ENCODE data around the gene AHCYL2.

- RRBS = 2% methylated on average over 62 of the region's 97 CpGs
These were observed 952 bp upstream of the CCDC136 start for GRCh38 chr7:128790435-128791596.

DNA sequence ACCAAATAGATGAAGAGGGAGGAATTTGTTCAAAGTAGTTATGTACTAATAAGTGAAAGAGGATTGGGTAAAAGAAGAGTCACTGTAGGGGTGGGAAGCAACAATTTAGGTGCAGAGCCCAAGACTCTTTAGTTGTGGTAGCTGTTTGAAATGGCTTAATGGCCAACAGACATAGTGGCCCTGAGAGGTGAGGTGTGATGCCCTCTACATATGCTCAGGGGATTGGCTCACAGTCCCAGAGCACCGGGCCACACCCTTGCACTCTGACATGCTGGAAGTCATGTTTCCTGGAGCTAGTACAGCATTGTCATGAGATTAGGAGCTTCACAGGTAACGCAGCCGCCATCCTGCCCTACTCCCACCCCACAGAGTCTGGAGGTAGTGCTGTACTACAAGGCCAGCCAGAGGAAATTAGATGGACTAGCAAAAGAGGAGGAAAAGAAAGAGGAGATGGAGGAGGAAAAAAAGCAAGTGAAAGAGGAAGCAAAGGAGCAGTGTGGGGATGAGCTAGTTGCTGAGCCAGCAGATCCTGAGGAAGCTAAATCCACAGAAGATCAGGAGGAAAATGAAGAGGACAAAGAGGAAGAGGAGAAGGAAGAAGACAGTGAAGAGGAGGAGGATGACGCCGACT, 14.8 kb upstream of the FLNC start:
- RRBS = no CpG with 5 or more reads among the region's 5 CpGs

GRCh38 chr7:128829851-128830262, 349 bp upstream of the FLNC start:
- RRBS = 2% methylated on average over 12 of the region's 22 CpGs

GRCh38 chr7:128831162-128832236, 1.3 kb downstream of the FLNC start:
- RRBS = 6% methylated on average over 2 of the region's 37 CpGs

DNA sequence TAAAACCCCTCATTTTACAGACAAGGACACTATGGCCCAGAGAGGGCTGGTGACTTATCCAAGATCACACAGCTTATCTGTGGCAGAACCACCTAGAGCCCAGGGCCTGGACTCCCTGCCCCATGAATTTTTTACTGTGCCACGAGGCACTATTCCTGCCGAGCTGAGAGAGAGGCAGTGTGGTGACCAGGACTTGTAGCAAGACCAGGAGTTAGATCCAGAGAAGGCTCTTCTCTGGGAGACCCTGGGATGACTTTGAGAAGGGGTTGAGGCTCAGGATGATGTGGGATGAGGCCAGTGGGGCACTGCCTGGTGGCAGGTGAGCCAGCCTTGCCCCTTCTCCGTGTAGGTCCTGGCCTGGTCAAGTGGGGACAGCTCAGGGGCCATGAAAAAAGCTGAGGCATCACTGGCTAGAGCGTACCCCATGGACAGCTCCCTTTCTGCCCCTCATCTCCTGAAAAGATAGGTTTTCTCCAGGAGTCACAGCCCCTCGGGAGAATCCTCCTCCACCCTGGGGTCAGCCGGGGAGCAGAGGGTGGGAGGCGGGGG, 5.7 kb downstream of the FLNC start:
- RRBS = no CpG with 5 or more reads among the region's 7 CpGs

DNA sequence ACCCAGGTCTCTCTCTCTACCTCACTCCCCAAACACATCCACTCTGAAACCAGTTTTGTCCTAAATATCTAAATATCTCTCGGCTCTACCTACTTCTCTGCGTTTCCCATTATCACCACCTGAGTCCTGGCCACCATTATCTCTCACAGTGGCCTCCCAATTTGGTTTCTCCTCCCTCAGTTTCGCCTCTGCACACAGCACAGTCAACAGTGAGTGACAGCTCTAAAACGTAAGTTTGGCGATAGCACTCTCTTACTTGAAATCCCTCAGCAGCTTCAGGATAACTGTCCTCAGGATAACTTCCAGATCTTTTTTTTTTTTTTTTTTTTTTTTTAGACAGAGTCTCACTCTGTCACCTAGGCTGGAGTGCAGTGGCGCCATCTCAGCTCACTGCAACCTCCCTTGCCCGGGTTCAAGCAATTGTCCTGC, 1.6 kb upstream of the ATP6V1F start:
- RRBS = no CpG with 5 or more reads among the region's 7 CpGs

DNA sequence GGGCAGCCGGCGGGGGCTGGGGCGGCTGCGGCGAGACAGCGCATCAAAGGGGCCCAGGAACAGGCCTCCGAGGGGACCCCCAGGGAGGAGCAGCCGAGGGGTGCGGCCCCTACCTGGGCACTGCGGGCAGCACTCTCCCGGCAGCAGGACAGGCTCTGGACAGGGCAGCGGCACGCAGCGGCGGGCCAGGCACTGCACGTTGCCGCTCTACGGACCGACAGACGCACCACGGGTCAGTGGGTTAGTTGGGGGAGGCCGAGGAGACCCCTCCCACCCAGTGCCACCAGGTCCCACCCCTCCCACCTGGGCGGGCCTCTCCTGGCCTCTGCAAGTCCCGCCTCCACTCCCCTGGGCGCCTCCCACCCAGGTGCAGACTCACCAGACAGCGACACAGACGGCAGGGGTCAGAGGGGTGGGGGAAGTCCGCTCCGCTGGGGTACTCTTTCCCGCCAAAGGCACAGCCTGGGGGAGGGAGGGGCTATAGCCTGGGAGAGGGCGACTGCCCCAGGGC, 19.4 kb downstream of the KCP start:
- RRBS = no CpG with 5 or more reads among the region's 31 CpGs

DNA sequence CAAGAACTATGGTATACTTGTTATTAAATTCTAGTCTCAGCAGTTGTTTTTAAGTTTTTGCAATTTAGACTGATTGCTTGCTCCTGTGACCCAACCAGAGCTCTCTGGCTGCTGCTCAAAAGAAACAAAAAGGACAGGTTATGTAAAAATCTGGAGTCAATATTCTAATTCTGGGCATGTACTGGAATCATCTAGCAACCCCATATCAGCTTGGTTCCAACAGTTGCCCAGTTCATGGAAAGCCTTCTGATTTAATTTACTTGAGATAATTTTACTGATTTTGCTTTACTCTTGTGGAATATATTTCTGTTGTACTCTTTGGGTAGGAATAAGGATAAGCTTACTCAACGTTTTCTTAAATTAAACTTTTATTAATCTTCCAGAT, 10.2 kb downstream of the KCP start:
- RRBS = no CpG with 5 or more reads among the region's 1 CpG

GRCh38 chr7:128916055-128916685, 5.7 kb upstream of the KCP start:
- RRBS = 17% methylated on average over 28 of the region's 55 CpGs

DNA sequence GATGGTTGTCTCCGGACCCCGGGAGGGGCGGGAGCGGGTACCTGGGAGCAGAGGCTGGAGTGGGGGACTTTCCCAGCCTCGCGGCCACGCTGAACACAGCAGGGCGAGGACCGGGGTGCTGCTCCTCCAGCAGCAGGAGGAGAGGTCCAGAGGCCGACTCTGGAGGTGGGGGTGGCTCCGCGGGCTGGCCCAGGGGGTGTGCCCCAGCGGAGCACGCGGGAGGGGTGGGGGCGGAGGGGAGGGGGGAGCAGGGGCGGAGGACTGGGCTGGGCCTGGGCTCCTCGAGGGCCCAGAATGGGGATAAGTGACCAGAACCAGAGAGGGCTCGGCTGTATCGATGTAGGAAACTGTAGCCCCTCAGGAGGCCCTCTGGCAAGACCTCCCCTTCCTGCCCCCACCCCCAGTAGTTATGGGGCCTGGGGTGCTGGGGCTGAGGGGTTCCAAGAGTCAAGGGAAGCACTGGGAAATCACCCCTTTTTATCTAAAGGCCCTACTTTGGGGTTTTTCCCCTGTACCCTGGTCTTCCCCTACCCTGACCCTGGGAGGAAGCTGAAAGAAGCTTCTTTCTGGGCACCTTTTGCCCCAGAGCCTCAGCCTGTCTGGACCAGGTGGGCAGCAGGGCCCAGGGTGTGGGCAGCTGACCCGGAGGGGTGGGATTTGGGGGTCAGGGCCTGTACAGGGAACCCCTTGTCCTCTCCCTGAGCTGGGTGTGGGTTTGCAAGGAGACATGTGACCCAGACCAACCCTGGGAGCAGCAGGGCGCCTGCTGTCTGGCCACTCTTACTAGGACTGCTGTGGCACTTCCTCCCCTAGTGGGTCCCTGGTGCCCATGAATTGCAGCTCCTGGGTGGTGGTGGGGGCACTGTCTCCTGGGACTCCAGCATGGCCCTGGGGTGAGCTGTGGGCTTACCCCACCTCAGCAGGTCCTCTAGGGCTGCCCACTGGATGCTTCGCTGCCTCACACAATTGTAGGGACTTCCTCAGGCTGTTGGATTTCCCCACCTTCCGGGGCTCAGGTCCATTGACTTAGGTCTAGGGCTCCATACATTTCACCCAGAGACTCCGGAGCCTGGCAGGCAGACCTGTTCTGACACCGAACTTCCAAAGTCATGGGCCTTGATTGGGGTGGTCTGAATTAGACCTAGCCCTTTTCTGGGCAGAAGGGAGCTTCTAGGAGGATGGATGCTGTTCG, 1.5 kb downstream of the IRF5 start:
- RRBS = 24% methylated on average over 4 of the region's 27 CpGs

GRCh38 chr7:128941935-128942429, 4.3 kb downstream of the IRF5 start:
- RRBS = no CpG with 5 or more reads among the region's 13 CpGs

GRCh38 chr7:128948919-128950125, 11.6 kb downstream of the IRF5 start:
- RRBS = no CpG with 5 or more reads among the region's 11 CpGs

DNA sequence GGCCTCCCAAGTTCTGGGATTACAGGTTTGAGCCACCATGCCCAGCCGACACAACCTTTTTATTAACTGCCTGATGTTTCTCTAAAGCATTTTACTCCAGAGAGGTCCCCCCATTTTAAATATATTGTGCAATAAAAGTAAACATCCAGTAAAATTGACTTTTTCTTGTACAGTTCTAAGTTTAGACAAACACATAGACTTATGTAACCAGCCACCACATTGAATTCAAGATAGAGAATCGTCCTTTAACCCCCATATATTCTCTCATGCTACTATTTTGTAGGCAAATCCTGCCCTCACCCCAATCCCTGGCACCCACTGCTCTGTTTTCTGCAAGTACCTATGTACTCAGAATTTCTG, 12.8 kb downstream of the SMO start:
- RRBS = no CpG with 5 or more reads among the region's 2 CpGs

- RRBS = 1% methylated on average over 26 of the region's 81 CpGs
These were observed at the start of gene AHCYL2 for GRCh38 chr7:129224407-129225359. Gene AHCYL2, plus strand, starts transcription at chr7:129225030.

- RRBS = under 1% methylated on average over 5 of the region's 47 CpGs
These were observed 794 bp downstream of the AHCYL2 start for GRCh38 chr7:129225360-129226288.

DNA sequence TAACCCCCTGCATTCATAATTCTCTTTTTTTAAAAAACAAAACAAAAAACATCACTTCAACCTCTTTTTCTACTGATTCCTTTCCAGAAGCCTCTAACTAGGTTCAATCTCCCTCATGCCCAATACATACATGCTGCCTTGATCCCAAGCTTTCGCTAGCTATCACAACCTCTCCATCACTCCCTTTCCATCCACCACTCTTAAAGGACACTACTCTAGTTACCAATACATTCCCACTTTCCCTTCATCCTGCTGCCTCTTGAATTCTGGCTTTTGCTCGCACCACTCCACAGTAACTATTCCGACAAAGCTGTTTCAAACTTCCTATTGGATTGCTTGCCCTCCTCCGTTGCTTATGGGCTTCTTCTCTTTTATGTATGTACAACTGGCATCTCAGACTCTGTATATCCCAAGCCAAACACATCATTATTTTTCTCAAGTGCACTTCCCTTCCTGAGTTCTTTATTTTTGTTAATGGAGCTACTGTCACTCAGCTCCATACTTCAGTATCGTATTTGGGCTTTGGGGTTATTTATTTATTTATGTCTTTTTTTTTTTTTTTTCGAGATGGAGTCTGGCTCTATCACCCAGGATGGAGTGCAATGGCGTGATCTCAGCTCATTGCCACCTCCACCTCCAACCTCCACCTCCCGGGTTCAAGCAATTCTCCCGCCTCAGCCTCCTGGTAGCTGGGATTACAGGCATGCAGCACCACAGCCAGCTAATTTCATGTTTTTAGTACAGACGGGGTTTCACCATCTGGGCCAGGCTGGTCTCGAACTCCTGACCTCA, 10.6 kb upstream of the NRF1 start:
- RRBS = no CpG with 5 or more reads among the region's 11 CpGs

DNA sequence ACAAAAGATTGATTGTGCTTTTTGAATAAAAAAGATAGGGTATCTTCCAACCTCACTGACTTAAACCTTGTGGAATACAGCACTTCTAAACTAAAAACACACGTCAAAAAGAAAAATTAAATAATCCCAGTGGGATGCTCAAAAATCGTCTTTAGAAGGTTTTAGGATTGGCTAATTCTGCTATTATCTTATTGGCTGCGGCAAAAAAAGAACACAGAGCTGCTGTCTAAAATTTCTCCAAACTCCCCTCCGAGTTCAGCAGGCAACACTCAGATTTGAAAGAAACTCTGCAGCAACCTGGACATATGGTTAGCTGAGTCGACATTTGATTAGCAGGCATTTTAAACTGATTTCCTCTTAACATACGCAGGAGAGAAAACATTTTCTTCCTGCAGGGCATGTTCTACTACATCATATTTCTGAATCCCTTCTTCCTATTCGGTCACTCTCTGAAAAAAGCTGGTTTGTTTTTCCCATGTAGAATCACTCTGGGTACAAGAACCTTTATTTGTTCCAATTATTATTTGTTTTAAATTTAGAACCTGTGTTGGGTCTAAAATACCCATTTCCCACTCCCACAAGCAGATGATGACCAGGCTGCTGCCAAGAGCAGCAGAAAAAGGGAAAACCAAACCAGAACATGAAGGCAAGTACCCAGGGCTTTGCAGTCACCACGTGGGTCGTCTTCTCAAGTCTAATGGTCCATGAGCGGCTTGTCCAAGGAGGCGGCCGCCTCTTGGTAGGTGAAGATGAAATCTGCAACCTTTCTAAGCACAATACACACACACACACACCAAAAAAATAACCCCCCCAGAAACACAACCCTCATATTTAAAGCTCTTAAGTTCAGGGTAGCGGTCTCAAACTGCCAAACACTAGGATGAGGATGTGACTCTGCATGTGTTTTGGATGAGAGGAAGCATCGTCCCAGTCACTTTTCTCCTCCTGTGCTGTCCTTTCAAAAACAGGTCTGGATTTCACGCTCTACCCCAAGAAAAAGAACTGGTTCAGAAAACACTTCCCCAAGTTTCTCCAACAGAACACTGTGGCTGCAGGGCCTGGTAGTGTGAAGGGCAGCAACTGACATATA, 119.2 kb downstream of the UBE2H start:
- RRBS = no CpG with 5 or more reads among the region's 15 CpGs

- RRBS = no CpG with 5 or more reads among the region's 6 CpGs
These were observed 39.3 kb downstream of the UBE2H start for GRCh38 chr7:129913290-129913962.

DNA sequence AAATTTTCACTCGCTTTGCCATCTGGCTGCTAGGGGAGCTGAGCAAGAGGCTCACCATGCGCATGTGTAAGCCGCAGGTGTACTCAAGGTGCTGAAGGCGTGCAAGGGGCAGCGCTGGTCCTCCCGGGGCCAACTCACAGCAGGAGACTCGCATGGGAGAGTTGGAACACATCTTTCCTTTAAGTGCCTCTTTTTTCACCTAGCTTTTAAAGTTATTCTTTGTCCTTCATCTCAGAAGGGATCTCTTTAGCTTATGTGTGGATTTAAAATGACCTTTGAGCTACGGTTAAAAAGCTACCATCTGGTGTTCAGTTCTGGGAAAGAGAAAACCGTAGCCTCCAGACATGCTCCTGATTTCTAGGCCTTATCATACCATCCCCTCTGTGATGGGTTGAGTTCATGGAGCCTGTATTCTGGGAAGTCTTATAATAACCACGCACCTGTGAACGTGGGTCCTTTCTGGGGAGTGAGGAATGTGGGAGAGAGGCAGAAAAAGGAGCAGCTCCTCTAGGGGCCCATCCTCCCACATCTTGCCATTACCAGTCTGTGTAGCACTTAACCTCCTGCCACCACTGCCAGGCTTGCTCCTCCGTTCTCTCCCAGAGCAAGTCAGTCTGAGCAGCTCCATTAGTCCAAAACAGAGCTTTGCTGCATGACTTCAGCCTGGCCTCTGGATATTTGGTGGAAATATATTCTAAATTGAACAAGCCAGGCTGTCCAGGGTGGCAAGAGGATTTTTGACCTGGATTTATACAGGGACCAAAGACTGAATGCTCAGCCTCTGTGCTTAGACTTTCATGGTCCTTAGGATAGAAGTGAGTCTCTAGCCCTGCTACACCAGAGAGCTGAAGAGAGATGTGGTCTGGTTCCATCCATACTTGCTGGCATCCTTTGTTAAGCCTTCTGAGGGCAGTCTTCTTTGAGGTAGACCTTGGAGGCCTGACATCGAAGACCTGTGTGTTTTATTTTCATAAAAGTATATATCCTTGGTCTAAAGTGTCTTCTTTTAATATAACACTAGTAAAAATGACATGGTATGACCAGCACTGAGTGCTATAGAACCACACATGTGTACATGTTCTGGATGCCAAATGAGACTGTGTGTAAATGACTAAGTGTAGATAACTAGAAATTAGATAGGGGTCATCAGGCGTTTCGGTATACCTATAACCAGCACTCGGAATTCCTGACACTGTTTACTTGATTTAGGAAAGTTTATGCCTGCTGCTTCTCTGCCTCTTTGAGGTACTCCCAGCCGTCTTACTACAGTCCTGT, 62.2 kb downstream of the KLHDC10 start:
- RRBS = no CpG with 5 or more reads among the region's 17 CpGs

DNA sequence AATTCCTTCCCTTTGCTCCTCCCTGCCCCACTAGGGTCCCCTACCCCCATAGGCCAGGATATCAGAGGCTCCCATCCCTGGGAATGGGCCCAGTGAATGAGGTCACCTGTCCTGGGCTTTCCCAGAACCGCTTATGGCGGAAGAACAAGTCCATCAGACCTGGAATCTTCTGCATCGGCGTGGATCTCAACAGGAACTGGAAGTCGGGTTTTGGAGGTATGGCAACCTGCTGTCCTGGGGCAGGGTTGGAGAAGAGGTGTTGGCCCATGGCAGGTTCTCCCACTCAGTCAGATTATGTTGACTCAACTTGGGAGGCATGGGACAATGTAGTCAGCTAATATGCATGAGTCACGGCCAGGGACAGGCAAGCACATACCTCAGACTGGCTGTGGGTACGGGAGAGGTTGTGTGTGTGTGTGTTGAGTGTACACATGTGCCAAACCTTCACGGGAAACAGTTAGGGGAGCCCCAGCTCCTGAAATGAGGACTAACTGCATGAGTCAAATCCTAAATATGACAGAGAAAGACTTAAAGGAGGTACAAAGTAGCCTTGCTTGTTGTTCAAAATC, 16.9 kb upstream of the CPA1 start:
- RRBS = no CpG with 5 or more reads among the region's 8 CpGs